ENCODE results near the genes CROCC, MFAP2 and ARHGEF10L.

- PRO-cap = no peak
Measured at GRCh38 chr1:16612288-16612885, 171.9 kb downstream of the NECAP2 start.

DNA sequence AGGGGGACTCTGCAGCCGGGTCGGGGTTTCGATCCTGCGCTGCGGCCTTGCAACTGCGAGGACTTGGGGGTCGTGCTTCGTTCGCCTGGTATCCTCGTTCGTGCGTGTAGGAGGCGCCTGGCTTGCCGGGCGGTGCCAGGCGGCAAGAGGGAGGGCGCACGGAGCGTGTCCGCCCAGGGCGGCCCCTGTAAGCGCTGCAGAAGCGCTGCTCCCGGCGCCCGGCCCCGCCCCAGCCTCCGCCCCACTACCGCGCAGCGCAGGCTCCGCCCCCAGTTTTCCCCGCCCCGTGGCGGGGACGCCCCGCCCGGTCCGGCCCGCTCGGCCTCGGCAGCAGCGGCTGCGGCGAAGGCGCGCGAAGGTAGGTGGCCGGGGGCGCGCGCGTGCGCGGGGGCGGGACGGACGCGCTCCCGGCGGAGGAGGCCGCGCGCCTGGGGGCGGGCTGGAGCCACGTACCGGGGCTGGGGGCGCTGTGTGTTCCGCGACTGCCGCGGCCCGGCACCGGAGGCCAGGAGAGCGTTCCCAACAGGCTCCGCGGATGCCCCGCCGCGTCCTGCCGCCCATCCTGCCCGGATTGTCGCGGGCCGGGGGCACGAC is 7.9 kb upstream of the CROCC start:
- PRO-cap = bidirectional peak, plus-strand start at position 299 of the sequence, minus-strand start at position 106 of the sequence

DNA sequence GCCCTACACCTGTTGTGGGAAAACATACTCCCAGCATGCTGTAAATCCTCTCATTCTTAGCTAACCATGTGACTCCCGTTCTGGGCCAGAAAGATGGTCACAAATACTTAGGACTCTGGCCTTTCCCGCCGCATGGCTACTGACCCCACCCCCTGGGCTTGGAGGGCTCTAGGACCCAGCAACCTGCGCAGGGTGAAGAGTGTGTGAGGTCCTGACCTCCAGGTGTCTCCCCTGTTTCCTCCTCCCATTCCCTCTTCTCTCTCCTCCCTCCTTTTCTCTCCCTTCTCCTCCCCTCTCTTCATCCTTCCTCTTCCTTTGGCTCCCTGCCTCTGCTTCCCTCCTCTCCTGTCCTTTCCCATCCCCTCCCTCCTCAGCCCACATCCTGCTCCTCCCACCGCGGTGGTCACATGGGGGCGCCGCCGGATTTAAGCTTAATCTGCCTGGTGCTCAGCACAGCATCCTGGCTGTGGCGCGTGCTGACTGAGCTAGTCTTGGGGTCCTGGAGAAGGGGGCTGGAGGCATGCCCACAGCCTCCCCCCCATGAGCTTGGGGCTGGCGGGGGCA is at the start of gene CROCC:
CROCC (plus strand) TSS at position 453 of the 564 bp plus-strand sequence.
- PRO-cap = no peak

DNA sequence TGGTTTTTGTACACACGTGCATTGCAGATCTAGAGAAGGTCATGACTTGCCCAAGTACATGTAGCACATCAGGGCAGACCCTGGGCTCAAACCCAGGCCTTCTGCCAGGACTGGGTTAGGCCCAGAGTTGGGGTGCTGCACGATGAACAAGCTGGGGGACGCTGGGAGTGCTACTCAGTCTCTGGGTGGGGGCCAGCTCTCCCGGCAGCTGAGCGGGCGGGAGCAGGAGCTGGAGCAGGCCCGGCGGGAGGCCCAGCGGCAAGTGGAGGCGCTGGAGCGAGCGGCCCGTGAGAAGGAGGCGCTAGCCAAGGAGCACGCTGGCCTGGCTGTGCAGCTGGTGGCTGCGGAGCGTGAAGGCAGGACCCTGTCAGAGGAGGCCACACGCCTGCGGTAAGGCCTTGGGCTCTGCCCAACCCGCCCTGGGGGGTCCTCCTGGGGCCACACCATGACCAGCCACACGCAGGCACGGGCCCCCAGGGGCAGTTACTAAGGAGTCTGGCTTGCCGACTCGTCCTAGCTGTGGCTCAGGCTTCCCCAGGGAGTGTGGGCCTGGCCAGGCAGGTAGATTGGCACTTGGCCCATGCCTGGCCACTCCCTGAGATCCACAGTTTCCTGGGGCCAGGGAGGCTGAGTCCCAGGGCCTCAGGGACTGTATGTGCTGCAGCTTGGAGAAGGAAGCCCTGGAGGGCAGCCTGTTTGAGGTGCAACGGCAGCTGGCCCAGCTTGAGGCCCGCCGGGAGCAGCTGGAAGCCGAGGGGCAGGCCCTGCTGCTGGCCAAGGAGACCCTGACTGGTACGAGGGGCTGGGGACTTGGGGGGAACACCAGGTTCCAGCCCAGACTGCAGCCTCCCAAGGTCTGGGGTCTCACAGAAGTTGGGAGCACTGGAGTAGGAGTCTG is 26.7 kb downstream of the CROCC start:
- PRO-cap = no peak

- PRO-cap = no peak
Measured at GRCh38 chr1:16953116-16953497, 27.3 kb downstream of the MFAP2 start.

GRCh38 chr1:16979787-16980990 is at the start of gene MFAP2:
Gene MFAP2 (minus strand): TSS chr1:16980620.
- PRO-cap = unidirectional peak, minus-strand start at chr1:16980620

DNA sequence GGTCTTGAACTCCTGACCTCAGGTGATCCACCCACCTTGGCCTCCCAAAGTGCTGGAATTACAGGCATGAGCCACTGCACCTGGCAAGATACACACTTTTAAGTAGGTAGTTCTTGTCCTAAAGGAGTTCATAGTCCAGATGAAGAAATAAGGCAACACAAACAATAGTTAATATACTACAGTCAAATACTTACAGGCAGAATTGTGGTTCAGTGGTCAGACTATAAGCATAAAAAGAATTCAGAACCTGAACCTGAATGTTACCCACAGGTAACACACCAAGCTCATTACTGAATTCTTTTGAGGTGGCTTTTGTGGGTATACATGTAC is 1.8 kb downstream of the SDHB start:
- PRO-cap = no peak

DNA sequence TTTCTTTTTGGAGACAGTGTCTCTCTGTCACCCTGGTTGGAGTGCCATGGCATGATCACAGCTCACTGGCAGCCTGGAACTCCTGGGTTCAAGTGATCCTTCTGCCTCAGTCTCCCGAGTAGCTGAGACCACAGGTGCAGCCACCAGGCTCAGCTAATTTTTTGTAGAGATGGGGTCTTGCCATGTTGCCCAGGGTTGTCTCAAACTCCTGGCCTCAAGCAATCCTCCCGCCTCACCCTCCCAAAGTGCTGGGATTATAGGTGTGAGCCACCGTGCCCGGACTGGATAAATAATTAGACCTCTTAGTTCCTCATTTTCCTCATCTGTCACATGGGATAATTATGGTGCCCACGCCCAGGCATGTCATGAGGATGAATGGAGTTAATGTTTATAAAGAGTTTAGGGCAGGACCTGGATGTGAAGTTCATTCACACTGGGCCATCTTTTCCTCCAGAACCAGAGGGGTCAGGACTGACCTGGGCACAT is 23.7 kb downstream of the PADI3 start:
- PRO-cap = no peak

GRCh38 chr1:17377552-17377833 is 5.5 kb downstream of the PADI6 start:
- PRO-cap = no peak

DNA sequence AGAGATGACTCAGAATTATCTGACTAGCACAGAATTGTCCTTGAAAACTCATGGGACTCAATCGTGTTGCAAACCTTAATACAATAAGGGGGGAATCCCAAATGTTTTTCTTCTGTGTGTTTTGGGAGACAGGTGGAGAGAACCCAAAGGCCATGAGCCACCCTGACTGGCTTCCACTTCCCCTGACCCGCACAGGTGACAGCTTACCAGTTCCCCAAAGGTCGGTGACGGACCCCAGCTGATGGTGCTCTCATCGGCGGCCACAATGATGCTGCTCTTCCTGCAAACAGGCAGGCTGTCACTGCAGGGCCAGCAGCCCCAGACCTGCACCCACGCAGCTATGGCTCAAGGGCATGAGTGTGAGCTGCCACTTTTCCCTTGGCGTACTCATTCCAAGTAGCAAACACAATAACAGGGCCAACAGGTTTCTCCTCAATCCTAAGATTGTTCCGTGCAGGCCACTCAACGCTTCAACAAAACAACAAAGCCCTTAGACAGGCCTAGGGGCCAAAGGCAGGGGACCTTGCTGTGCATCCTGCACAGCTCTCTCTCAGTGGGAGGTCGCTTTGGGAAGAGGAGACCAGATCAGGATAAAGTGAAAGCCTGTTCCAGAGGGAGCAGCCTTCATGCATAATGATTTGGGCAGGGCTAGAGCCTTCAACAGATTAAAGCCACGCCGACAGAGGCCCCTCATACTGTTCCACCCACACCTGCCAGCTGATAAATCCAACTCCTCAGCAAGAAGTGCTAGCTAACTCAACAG is 27.4 kb downstream of the RCC2 start:
- PRO-cap = no peak

DNA sequence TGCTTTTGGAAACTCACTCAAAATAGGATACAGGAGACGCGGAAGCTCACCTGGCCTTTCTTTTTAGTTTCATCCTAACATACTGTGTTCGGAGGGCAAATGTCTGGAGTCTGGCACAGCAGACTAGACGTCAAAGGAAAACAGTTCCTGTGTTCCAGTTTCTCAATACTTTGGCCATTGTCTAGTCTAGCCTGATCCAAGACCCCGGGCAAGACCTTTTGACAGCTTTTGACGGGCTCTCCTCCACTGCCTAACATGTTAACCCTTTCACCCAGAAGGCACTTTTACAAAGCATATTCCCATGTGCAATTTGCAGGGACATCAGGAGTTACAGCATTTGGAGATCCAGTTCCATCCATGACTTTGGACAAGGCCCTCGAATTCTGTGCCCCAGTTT is 2.7 kb downstream of the RCC2 start:
- PRO-cap = no peak

- PRO-cap = no peak
Measured at GRCh38 chr1:17525010-17525386, 14.5 kb upstream of the ARHGEF10L start.

GRCh38 chr1:17537847-17539120 is 1.2 kb upstream of the ARHGEF10L start:
- PRO-cap = no peak

GRCh38 chr1:17539486-17540309 is at the start of gene ARHGEF10L:
Gene ARHGEF10L (plus strand): TSS chr1:17539698.
- PRO-cap = bidirectional peak, plus-strand start at chr1:17539703, minus-strand start at chr1:17539605; bidirectional peak, plus-strand start at chr1:17539908, minus-strand start at chr1:17539907

GRCh38 chr1:17550626-17551720 is 11.5 kb downstream of the ARHGEF10L start:
- PRO-cap = no peak

DNA sequence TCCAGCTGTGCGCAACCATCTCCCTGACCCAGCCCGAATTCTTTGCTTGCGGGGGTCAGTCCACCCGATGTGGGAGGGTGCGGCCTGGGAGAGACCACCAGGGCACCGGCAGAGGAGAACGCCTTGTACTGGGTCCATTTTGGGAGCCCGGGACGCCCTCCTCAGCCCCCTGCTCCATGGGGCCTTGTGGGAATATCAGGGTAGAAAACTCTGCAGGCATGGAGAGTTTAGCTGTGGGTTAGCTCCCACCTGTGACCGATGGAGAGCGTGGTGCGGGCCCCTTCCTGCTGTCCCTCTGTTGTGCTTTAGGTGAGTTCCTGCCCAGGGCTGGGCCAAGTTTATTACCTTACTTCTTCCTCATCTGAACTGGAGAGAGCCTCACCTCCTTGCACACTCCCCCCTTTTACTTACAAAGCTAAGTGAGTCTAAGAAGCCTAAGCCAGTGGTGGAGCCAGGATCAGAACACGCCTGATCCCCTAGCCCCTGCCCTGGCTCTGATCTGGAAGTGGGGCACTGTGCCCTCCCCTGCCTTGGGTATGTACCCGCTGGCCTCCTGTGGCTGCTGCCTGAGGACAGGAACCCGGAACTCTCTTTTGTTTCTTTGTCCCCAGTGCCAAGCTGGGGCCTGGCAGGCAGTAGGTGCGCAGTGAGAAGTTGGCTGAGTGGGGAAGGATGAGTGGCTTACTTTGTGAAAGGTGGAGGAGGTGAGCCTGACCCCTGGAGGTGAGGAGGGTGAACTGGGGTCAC is 32.8 kb downstream of the ARHGEF10L start:
- PRO-cap = no peak

DNA sequence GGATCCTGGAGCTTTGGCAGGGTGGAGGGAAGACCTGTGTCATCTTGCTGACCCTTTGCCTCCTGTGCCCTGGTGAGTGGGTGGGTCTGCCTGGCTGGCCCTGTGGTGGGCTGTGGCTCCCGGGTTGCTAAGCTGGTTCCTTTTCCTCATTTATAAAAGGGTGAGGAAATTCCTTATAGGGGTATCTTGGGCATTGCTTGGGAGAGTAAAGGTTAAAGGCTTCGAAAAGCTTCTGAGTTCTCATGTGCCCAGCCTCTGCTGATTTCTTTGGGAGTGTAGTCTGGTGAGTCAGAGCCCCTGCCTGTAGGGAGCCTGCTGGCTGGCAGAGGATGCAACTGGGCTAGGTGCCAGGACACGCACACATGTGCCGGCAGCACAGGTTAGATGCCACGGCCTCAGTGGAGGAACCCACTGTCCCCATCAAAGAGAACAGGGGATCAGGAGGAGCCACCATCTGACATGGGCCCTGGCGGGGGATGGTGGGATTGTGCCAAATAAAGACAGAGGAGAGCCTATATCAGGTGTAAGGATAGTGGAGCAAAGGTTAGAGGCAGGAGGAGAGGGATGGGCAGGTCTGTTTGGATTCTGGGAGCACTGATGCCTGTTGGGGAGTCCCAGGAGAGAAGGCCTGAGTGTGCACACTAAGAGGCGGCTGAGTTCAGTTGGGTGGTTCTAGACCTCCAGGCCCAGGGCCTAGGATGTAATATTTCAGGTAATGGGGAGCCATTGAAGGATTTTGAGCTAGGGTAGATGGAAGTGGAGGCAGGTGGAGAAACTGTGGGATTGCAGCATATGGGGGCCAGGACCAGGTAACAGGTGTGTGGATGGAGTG is 85.4 kb downstream of the ARHGEF10L start:
- PRO-cap = no peak

DNA sequence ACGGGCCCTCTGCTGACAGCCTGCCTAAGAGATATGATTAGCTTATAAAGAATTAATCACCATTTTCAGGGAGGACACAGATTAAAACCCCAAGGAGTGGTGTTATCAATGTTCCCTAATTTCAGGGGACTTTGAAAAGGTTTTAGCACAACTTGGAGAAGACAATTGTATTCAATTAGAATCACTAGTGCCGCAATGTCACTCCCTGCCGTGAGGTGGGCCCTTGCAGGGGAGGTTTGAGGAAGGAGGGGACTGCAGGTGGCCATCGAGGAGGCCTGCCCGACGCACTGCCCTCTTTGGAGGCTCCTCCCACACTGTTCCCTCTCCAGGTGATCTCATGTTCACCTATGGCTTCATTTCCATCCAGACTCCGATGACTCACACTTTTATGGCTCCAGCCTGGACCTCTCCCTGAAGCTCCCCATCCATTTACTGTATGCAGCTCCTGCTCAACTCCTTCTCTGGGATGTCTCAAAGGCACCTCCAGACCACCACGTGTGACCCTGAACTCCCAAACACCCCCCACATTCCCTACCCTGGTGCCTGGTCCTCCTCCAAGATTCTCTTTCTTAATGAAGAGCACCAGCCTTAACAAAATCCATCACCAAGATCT is 66.9 kb upstream of the KLHDC7A start:
- PRO-cap = no peak

DNA sequence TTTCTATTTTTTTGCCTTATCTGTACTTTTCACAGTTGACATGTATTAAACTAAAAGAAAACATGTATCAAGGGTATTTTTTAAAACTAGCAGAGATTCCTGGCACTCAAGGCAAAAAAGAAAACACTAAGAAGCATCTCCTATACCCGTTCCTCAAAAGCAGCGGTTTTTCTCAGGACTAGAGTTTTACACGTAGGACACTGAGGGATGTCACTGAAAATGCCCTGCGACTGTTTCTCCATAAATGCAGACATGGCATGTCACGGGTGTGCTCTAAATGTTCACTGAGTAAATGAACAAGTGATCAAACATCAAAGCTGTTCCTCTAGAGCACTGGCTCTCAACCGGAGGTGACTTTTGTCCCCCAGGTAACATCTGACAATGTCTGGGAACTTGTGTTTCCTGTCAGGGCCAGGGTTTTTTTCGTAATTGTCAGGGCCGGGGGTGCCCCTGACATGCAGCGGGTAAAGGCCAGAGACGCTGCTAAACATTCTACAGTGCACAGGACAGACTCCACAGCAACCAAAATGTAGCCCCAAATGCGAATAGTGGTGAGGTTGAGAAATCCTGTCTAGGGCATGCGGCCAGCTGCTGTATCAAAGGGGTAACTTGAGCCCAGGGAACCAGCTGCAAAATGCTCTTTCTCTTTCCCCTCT is 2.1 kb downstream of the ALDH4A1 start:
- PRO-cap = no peak

- PRO-cap = no peak
Measured at GRCh38 chr1:18914847-18915331, 12.5 kb upstream of the ALDH4A1 start.